Epithelial cell of prostate (primary cell): ENCODE measurements around the genes TMEM156 and KLHL5.

GRCh38 chr4:36325371-36325801, 44.0 kb downstream of the DTHD1 start:
- RRBS, result no CpG with 5 or more reads among the region's 2 CpGs

DNA sequence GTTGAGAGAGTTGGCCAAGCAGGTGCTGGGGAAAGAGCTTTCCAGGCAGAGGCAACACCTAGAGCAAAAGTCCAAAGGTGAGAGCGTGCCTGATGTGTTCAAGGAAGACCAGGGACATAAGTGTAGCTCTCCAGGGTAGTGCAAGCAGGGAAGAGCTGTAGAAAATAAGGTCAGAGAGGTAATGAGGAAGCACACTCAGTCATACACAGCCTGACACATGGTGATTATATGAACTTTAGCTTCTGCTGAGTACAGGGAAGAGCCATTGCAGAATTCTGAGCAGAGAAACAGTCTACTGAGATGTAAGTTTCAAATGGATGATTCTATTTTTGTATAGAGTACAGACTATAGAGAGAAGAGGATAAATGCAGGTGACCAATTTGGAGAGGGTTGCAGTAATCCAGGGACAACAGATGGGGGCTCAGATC, 264.9 kb upstream of the NWD2 start:
- RRBS, result no CpG with 5 or more reads among the region's 1 CpG

- RRBS, result no CpG with 5 or more reads among the region's 2 CpGs
These were observed 10.3 kb downstream of the RELL1 start for GRCh38 chr4:37675794-37676401.

- RRBS, result no CpG with 5 or more reads among the region's 10 CpGs
These were observed 102.5 kb downstream of the PTTG2 start for GRCh38 chr4:38062532-38063251.

GRCh38 chr4:38086431-38086832, 126.2 kb downstream of the PTTG2 start:
- RRBS, result no CpG with 5 or more reads among the region's 5 CpGs

- RRBS, result no CpG with 5 or more reads among the region's 8 CpGs
These were observed 159.8 kb downstream of the PTTG2 start for GRCh38 chr4:38119782-38120708.

DNA sequence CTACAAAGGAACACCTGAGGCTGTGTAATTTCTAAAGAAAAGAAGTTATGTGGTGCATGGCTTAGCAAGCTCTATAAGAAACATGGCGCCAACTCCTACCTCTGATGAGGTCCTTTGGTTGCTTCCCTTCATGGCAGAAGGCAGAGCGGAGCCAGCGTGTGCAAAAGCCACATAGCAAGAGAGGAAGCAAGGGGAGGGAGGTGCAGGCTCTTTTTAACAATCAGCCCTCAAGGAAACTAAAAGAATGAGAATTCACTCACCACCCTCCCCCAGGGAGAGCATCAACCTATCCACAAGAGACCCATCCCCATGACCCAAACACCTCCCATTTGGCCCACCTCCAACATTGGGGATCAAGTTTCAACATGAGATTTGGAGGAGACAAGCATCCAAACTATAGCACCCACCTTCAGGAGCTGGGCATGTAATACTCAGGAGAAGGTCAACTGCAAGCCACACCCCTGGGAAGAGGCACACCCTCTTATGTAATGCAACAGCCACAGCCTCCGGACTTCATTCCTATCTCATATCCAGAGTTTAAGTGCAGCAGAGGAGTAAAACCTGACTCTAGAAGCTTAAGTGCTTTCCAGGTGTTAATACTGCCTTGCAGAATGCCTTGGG, 197.2 kb downstream of the PTTG2 start:
- RRBS, result no CpG with 5 or more reads among the region's 4 CpGs

DNA sequence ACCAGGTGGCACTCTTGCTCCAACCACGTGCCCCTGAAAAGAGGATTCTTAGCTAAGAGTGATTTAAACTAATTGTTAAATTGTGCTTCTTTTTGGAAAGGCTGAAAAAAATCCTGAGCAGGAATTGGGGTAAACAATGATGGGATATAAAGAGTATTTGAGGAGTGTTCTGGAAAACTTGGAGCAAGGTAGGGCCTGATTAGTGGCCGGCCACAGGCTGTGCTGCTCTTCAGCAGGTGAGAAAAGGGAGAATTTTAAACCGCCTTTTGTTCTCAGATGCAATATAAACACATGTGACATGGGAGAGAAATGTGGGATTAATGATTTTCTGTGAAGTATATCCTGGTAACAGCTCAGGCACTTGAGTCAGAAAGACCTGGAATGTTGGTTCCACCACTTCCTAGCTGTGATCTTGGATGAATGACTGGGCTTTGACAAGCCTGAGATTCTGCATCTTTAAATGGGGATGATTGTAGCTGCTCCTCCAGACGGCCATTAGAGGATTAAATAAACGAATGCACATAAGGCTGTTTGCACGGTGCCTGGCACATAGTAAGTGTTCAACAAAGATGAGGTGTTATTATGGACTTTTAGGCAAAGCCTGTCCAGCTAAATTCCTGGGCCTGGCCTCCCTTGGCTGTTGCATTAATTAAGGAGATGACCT, 219.8 kb downstream of the PTTG2 start:
- RRBS, result no CpG with 5 or more reads among the region's 6 CpGs

DNA sequence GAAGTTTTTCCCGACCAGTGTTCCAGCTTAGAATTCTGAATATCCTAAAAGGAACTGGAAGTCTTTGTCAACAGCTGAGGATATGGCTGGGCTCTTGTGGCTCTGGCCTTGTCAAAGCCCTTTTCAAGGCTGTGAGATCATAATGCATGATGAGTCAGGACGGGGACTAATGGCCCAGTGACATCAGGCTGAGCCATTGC, 306.4 kb downstream of the PTTG2 start:
- RRBS, result no CpG with 5 or more reads among the region's 2 CpGs

- RRBS, result no CpG with 5 or more reads among the region's 7 CpGs
These were observed 319.3 kb downstream of the PTTG2 start for GRCh38 chr4:38279373-38280089.

DNA sequence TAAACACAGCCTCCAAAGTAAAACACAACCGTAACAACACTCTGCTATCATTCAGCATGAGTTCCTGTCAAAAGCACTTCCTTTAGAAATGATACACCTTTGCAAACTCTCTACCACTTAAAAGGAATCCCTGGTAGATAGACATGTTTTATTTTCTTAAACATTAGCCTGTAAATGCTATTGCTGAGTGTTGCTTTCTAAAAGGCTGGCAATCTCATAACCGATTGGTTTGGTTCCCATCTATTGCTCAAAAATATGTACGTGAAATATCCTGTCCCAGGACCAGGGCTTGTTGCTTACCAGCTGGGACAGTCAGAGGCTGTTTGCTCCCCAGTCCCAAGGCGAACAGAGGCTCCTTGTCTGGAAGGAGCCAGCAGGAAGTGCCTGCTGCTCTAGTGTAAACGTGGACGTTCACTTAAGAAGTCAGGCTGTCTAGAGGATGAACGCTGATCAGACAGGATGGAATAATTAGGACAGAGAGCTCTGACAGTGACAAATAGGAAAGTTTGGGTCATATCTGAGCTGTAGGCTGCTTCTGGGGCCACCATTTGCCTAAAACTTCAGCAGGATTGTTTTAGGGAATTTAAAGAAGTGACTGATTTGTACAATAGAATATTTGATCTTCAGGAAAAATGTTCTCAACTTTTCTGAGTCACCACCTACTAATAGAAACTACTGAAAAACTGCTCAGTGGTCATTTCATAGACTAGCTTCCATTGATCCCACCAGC, 173.8 kb upstream of the KLF3 start:
- RRBS, result no CpG with 5 or more reads among the region's 7 CpGs

GRCh38 chr4:38625474-38625937, 38.5 kb upstream of the KLF3 start:
- RRBS, result no CpG with 5 or more reads among the region's 4 CpGs

GRCh38 chr4:38661449-38661938, 2.5 kb upstream of the KLF3 start:
- RRBS, result no CpG with 5 or more reads among the region's 9 CpGs

GRCh38 chr4:38666742-38668098, 3.2 kb downstream of the KLF3 start:
- RRBS, result no CpG with 5 or more reads among the region's 14 CpGs

DNA sequence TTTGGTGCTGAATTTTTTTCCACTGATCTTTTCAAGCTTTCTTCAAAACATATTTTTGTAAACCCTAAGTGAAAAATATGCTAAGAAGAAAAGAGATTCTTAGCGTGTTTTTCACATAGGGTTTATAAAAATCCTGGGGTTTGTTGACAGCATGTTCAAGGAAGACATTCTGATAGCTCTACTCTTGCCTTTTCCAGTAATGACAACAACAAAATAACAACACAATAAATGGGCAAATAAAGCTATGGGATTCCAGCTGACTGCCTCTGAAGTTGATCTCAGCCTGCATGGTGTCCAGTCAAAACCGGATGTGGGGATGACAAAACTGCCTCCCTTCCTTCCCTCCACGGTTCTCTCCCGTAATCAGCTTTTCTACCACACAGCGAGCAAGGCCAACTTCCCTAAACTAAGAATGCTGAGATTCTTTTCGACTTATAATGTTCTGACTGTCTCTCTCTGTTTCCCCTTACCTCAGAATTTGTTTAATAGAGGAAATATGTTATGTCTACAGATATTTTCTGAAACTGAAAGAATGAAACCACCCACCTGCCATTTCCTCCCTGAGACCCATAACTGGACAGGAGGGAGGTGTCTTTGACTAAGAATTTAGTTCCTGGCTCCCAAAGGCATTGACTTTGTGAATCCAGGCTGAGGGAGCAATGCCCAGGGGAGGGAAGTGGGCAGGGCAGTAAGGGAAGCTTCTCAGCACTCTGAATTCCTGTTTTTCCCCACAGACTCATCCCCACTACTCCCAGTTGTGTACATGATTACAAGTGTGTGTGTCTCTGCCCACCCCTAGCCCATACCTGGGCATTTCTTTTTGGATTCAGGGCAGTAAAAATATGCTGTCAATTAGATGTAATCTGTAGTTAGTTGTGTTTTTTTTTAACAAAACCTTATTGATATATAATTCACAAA, 1.0 kb upstream of the TLR1 start:
- RRBS, result no CpG with 5 or more reads among the region's 6 CpGs

- RRBS, result under 1% methylated on average over 11 of the region's 22 CpGs
These were observed 256 bp downstream of the FAM114A1 start for GRCh38 chr4:38867899-38868224.

DNA sequence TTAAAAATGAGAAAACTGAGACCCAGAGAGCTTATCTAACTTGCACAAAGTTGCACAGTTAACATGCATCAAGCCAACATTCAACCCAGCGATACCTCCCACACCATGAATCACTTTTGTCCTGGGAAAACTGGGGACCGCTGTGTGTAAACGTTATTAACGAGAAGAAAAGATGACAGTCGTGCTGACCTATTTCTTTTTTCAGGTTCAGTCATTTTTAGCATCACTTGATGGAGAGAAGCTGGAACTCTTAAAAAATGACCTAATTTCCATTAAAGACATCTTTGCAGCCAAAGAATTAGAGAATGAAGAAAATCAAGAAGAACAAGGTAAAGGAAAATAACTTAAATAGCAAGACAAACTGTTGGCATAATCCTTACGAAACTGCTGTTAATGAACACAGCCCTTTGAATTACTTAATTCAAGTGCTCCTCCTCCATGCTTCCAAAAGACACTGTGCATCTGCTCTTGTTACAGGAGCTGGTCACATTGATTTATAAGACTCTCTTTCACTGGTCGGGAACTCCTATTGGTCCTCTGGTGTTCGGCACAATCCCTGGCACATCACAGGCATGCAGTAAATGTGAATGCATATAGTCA, 55.1 kb downstream of the FAM114A1 start:
- RRBS, result no CpG with 5 or more reads among the region's 8 CpGs

DNA sequence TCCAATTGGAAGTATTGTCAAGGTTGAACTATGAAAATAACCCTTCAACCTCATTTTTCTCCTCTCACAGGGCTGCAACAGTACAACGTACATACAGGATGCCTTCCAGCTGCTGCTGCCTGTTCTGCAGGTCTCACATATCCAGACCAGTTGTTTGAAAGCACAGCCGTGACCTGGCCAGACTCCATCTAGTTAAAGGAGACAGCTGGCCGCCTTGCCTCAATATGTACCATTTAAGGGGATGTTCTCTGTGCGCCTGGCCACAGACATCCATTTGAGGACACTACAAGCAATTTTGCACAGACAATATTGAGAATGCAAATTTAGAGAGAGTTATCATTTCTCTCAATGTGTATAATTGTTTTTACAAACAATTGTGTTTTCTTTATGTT, 75.8 kb downstream of the FAM114A1 start:
- RRBS, result no CpG with 5 or more reads among the region's 4 CpGs

DNA sequence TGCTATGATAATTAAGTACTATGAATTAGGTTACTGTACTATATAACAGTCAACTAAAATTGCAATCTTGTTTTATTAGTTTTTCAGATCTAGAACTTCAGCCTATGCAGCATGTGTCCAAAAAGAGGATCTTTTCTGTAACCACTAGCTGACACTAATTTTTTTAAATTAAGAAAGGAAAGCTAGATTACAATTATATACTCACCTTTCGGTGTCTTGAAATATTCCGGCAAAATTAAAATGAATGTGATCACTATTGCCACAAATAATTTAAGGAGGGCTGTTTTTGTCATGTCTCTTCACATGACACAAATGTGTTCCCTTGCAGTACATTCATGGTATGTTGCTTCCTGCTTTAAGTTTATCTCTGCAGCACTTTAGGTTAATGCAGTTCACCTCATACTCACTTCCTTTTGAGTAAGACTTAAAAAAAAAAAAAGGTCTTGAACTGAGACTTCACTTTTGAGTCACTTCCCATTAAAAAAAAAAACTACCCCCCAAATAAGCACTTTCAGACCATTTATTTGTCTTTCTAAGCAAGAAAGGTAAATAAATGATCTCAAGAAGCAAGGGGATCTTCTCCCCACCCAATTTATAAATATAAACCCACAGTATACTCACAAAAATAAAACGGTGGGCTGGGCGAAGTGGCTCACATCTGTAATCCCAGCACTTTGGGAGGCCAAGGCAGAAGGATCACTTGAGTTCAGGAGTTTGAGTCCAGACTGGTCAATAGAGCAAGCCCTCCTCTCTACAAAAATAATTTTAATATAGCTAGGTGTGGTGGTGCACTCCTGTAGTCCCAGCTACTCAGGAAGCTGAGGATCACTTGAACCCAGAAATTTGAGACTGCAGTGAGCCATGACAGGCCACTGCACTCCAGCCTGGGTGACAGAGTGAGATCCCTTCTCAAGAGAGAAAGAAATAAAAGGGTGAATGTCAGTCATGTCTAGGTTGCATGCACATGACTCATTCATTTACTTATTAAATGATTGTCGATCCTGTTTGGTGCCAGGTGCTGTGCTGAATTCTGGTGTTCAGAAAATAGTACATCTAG, at the start of gene TMEM156:
Gene TMEM156, minus strand, starts transcription at position 389 of the 1,057 bp plus-strand sequence.
- RRBS, result no CpG with 5 or more reads among the region's 5 CpGs

- RRBS, result no CpG with 5 or more reads among the region's 11 CpGs
These were observed at the start of gene KLHL5 for GRCh38 chr4:39062019-39063002. Gene KLHL5 (plus strand): TSS chr4:39062232.